Mammary microvascular endothelial cell (primary cell): ENCODE measurements around the gene HCN4.

GRCh38 chr15:72971373-72971620 is 81.0 kb upstream of the NEO1 start:
- RAMPAGE, long total RNA, result no peak

DNA sequence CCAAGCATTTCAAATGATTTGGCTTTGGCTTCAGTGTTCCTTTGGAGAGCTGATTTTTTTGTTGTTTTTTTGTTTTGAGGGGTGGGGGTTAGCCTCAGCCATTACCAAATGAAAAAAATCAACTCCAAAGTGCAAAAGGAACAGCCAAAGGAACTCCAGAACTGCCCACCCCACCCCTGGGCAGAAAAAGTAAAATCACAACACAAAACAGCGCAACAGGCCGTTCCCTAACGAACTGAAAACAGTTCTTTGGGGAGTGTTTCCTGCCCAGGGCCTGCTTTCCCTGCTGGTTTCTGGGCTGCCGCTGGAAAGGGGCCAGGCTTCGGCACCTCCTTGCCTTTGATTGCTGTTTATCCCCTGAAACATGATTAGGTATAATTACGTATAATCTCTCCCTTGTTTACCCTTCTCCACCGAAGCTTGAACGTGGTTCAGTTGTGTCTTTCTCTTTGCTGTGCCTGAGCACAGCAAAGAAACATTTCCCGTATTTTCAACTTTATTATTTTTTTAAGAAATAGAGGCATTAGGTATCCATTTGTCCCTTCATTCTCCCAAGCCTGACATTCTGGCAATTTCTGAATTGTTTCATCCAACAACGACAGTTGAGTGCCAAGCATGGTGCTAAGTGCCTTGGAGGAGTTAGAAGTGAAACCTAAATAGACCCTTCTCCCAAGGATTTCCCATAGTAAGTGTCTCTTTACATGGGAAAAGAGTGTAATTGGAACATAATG is 57.4 kb upstream of the NEO1 start:
- RAMPAGE, long total RNA, result no peak

GRCh38 chr15:73072492-73073212 is 20.4 kb downstream of the NEO1 start:
- RAMPAGE, long total RNA, result no peak

DNA sequence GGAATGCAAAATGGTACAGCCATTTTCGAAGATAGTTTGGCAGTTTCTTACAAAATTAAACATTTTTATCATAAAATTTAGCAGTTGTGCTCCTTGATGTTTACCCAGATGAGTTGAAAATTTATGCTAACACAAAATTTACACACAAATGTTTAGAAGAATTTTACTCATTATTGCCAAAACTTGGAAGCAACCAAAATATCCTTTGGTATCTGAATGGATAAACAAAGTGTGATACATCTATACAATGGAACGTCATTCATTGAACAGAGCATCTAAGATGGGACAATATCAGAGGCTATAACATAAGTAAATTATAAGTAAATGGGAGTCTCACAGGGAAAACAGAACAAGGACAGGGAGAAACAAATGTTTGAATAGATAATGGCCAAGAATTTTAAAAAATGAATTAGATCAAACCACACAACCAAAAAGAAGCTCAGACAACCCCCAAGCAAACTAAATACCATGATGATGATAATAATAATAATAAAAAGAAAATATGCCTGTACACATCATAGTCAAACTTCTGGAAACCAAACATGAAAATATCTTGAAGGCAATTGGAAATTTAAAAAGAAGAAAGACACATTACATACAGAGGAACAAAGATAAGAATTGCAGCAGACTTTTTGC is 133.4 kb downstream of the NEO1 start:
- RAMPAGE, long total RNA, result no peak

DNA sequence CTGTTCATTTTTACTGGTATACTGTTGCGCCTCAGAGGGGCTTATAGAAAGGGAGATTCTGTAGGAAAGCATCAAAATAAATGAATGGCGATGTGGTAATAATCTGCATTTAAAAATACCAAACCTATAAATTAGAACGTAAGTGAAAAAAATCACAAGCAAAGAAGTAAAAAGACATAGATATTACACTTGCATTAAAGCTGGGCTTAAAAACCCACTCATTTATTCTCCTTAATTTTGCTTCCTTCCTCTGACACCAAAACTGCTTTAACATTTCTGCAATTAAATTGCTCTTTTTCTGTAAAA is 115.3 kb downstream of the HCN4 start:
- RAMPAGE, long total RNA, result no peak

DNA sequence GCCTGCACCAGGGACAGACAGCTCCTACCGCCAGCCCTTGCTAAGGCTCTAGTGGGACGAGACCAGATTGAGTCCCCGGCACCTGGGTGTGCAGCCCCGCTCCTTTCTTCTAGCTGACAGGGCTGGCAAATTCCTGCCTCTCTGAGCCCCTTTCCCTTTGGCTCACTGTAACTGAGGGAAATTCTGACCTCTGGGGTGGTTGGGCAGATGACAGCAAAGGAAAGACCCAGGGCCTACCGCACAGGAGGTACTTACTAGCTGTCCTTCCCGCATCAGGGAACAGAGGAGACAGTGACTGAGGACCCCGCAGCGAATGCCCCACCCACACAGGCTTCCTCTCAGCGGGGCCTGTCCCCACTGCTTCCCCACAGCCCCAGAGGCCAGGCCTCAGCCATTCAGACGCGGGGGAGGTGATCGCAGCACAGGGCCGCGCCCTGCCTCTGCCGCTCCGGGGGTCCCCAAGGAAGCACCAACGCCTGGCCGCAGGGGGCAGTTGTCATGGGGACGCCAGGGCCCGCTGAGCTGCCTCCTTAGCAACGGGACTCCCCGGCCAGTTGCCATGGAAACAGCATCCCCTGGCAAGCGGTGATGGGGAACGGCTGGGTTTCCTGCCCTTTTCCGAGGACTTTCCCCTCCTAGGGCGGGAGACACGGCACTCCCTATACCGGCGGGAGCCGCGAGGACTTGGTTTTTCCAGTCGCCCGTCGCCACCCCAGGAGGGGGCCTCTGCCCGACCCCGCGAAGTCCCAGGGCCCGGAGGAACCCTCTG is 50.1 kb downstream of the HCN4 start:
- RAMPAGE, long total RNA, result no peak

DNA sequence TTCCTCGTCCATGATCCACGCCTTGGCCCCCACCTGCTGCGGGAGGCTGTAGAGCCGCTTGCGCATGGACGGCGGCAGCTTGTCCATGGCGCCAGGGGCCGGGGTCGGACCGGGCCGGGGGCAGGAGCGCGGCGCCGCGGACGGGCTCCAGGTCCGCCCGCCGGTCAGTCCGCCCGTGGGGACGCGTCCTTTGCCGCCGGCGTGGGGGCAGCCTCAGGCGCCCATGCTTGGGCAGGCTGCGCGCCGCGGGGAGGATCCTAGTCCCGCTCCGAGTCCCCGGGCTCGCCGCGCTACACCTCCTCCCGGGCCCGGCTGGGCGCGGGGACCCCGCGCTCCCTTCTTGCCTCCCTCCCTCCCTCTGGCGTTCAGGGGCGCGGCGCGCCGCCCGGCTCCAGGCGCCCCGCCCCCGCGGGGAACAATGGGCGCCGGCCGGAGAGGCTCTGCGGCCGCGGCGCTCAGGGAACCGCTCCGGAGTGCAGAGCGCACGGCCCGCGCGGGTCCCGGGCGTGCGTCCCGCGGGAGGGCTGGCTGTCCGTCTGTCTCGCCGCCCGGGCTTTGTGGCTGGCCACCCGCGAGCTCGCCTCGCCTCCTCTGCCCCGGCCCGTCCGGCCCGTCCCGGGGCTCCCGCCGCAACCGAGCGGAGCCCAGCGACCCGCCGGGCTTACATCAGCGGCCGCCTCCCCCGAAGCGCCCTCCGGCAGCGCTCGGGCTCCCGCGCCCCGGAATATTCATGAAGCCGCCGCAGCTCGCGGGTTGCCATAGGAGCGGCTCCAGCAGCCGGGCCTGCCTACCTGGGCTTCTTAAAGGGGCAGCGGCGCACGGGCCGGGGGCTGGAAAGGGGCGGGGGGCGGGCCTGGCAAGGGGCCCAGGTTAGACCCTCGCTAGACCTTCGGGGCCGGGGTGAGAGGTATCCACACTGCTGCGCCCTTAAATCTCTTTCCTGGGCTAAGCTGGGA is at the start of gene HCN4:
TSS of gene HCN4 (minus strand) at position 775 of the 956 bp plus-strand sequence.
- RAMPAGE, long total RNA, result no peak

GRCh38 chr15:73369181-73369867 is 566 bp upstream of the HCN4 start:
- RAMPAGE, long total RNA, result no peak

GRCh38 chr15:73374777-73375256 is 6.1 kb upstream of the HCN4 start:
- RAMPAGE, long total RNA, result no peak

GRCh38 chr15:73689258-73689539 is 5.0 kb downstream of the CD276 start:
- RAMPAGE, long total RNA, result no peak

- RAMPAGE, long total RNA, result no peak
These were observed 10.1 kb downstream of the CD276 start for GRCh38 chr15:73694260-73694756.

DNA sequence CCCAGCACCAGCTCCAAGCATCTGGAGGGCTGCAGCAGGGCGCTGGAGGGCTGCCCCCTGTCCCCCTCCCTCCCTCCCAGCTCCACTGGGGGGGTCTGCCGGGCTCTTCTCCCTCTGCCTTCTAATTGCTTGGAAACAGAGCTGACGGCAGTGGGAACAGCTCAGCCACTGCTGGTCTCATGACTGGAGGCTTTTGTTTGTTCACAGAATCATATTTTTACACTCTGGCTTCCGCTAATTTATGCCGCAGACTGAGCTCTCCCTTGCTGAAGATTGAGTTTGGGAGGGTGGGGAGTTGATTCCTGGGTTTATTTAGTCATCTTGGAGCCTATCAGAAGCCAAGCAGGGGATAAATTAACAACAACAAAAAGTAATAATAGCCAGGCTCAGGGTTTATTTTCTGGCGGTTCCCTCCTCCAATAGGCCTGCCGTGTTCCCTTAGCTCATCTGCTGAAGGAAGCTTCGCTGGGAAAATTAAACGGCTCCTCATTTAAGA is 51.4 kb upstream of the INSYN1 start:
- RAMPAGE, long total RNA, result no peak

GRCh38 chr15:73809715-73810208 is 56.6 kb upstream of the INSYN1 start:
- RAMPAGE, long total RNA, result no peak

GRCh38 chr15:74034607-74035192 is 40.2 kb downstream of the PML start:
- RAMPAGE, long total RNA, result no peak

DNA sequence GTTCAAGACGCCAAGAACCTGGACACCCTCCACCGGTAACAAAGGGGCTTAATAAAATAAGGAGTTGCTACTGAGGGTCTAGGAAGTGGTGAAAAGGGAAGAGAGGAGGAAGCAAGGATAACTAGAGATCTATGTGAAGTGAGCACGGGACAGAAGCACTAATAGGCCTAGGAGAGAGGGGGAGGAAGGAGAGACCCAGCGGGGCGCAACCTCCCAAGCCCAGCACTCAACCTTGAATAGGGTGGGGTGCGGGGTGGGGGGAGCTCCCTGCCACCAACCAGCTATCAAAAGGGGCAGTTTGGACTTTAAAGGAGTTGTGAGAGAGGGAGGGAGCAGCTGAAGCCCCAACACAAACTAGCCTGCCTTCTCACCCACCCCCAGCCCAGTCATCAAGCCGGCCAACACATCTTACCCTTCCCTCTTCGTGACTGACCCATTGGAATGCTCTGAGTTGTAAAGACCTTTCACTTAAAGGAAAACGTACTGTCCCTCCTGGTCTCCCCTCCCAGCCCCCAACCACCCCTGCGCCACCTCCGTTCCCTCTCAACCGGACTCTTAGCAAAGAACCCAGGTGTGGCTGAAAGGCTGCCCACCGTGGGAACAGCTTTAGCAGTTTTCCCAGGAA is 2.7 kb downstream of the CYP11A1 start:
- RAMPAGE, long total RNA, result no peak

GRCh38 chr15:74369002-74369518 is 1.6 kb upstream of the CYP11A1 start:
- RAMPAGE, long total RNA, result no peak

- RAMPAGE, long total RNA, result no peak
These were observed 18.2 kb upstream of the CYP11A1 start for GRCh38 chr15:74385667-74386091.

- RAMPAGE, long total RNA, result no peak
These were observed 29.4 kb upstream of the CYP11A1 start for GRCh38 chr15:74396881-74397311.

DNA sequence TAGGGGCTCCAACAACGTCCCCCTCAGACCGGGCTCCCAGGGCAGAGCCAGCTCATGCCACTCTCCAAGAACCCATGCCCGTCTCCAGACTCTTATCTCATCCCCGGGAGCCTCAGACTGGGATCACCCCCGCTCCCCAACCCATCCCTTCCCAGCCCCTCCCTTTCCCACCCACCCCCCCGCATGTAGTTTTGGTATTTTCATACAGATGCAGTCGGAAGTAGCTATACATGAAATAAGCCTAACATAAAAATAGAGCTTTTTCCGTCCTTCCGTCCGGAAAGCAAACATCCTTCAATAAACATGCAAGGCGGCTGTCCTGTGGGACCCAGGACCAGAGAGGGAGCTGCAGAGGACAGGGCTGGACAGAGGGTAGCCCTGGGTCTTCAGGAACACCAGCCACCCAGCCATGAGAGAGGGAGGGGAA is 24.0 kb downstream of the SEMA7A start:
- RAMPAGE, long total RNA, result no peak

GRCh38 chr15:74417157-74417681 is 16.5 kb downstream of the SEMA7A start:
- RAMPAGE, long total RNA, result no peak